Vermiform appendix (tissue), 1 donor: ENCODE results near the genes VEPH1 and RSRC1.

DNA sequence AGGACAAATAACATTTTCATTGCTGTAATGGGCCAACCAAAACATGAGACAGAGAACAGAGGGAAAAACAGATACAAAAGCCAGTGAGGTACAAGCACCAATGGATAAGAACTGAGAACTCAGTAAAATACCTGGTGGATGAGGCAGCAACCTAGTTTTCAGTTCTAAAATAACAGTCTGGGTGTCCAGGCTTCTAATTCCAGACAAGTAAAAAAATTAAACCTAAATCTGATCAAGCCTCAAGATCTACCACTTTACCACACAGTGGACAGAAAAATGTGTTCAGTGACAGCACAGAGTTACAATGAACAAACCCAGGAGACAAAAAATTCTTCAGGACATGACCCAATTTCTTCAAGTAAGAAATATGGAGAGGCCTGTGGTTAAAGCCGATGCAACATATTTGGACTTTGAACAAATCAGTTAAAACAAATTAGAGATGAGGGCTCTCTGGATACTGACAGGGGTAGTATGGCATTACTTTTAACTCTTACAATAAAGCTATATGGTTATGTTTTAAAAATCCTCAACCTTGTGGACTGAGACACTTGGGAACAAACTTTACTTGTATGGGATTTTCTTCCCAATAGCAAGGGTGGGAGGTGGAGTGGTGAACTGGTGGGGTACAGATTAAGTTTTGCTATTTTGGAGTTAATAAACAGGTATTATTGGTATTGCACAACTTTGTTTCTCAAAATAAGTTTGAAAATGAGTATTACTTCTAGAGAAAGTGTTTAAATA lies 14.3 kb downstream of the CCNL1 start:
- PRO-cap: no peak

GRCh38 chr3:157160225-157160420 lies 176 bp upstream of the CCNL1 start:
- PRO-cap: bidirectional peak, plus-strand start at chr3:157160343, minus-strand start at chr3:157160147

DNA sequence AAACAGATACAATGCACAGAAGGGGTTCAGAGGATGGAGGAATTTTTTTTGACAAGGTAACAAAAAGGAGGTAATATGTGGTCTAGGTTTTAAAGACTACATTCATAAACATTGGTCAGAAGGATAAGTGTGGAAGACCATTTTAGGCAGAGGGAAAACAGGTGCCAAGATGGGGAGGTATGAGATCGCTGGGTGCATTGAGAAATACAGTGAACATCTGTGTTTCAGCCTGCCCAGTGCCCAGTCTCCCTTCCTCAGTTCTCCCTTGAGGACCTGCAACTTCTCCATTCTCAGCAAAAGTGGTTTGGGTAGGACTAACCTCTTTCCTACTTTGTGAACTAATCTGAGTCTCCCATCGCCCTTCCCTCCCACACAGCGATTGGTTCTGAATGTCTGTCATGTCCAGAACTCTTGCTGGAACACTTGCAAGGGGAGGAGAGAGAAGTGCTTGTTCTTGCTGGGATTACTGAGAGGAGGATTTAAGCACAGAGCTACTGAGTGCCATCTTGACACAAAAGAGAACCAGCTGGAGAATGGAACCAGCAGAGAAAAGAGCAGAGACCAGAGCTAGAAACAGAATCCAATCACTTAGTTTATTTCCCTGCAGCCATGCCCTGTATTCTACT lies 10.9 kb upstream of the CCNL1 start:
- PRO-cap: no peak

DNA sequence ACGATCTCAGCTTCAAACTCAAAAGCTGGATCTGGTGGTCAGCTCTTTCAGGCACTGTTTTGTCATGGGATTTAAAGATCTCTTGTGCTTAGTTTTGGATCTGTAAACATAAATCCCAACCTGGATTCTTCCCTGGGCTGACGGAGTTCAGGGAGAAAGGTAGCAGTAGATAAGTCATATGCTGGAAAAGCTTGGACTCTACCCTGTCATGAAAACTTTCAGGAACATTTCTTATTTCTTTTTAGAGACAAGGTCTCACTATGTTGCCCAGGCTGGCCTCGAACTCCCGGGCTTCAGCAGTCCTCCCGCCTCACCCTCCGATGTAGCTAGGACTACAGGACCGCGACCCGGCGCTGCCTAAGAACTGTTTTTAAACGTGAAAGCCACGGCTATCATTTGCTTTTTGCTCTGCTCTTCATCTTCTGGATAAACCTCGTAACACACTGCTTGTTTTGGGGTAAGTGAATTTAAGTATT lies 14.2 kb upstream of the CCNL1 start:
- PRO-cap: no peak

- PRO-cap: no peak
Measured at GRCh38 chr3:157248436-157249091, 88.6 kb upstream of the CCNL1 start.

GRCh38 chr3:157503094-157503879 lies at the start of gene VEPH1:
Gene VEPH1, minus strand, starts transcription at chr3:157503416.
- PRO-cap: no peak

- PRO-cap: no peak
Measured at GRCh38 chr3:157532318-157533005, 29.2 kb upstream of the VEPH1 start.

DNA sequence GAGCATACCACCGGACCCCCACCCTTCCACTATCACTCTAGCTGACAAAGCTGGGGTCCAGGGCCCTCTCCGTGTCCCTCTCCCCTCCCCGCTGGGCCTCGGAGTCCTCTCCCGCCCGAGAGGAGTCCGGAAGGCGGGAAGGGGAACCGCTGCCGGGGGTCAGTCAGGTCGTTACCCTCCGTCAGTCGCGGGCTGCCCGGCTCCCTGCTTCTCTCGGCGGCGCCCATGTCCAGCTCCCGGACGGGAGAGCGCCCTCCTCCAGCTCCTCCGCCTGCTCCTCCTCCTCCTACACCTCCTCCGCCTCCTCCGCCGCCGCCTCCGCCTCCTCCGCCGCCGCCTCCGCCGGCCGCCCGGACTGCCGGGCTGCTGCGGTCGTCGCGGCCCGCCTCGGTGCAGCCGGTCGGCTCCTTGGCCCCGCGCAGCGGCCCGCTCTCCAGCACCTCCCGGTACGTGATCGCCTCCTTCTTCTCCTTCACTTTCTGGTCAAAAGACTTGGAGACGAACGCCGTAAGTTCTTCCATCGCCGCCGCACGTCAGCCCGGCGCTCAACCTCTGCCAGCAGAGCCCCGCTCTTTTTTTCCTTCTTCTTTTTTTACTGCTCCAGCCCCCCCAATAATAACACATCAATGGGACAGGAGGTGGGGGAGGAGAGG lies 590 bp downstream of the SHOX2 start:
- PRO-cap: unidirectional peak, minus-strand start at position 539 of the sequence

DNA sequence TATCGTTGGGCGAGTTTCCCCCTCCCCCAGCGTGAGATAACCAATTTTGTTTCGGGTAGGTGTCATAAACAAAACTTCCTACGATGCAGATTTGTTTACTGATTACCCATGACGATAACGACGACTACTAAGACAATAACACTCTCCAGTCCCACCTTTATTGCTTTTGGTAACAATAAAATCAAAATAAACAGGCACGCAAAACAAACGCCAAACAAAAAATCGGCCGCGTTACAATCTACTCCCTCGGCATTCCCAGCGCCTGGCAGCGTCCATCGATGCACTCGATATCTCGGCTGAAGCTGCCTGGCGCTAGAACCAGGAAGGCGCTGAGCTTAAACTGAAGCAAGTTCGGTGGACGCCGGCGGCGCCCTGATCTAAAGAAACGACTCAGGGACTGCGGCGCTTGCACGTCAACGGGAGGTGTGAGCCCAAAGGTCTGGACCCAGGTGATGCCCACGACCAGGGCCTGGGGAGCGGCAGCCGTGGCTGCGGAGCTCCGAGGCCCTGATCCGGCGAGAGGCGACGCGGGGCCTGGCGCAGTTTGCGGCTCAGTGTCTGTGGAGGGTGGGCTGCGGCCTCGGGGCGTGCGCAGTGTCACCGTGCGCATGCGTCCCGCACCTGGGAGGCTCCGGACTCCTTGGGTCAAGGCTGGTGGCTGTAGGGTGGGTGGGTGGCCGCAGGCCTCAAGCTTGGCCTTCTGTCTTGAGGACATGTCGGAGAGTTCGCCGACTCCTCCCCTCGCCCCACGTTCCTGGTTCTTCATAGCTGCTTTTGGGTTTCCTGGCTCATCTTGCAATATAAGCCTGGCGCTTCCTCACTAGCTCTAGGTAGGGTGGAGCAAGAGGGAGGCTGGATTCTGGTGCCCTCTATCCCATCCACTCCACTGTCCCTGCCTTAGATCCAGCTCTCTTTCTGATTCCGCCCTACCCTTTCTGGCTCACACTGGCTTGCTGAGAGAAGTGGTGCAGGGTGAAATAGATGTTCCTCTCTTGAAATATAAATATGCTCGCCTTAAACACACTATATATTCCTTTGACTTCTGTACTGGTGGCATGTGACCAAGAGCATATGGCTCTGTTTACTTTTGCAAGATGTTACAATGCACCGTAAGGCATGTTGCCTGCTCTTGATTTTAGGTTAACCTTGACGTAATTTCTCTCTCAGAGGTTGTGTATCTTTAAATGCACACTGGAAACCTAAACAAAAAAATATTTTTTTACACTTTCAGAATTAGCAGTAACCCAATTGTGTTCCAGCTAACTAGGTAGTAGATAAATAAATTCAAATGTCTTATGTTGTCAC lies at the start of gene RSRC1:
RSRC1 (plus strand) TSS at position 315 of the 1,305 bp plus-strand sequence.
- PRO-cap: unidirectional peak, plus-strand start at position 348 of the sequence; bidirectional peak, plus-strand start at position 620 of the sequence, minus-strand start at position 546 of the sequence

DNA sequence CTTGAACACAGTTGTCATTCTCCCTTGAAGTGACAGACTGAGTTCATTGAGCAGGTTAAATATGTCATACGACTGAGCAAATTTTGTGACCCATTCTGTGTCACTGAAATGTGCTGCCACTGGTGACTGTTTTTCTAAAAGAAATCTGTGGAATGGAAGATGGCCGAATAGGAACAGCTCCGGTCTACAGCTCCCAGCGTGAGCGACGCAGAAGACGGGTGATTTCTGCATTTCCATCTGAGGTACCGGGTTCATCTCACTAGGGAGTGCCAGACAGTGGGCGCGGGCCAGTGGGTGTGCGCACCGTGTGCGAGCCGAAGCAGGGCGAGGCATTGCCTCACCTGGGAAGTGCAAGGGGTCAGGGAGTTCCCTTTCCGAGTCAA lies 10.0 kb upstream of the GFM1 start:
- PRO-cap: no peak

DNA sequence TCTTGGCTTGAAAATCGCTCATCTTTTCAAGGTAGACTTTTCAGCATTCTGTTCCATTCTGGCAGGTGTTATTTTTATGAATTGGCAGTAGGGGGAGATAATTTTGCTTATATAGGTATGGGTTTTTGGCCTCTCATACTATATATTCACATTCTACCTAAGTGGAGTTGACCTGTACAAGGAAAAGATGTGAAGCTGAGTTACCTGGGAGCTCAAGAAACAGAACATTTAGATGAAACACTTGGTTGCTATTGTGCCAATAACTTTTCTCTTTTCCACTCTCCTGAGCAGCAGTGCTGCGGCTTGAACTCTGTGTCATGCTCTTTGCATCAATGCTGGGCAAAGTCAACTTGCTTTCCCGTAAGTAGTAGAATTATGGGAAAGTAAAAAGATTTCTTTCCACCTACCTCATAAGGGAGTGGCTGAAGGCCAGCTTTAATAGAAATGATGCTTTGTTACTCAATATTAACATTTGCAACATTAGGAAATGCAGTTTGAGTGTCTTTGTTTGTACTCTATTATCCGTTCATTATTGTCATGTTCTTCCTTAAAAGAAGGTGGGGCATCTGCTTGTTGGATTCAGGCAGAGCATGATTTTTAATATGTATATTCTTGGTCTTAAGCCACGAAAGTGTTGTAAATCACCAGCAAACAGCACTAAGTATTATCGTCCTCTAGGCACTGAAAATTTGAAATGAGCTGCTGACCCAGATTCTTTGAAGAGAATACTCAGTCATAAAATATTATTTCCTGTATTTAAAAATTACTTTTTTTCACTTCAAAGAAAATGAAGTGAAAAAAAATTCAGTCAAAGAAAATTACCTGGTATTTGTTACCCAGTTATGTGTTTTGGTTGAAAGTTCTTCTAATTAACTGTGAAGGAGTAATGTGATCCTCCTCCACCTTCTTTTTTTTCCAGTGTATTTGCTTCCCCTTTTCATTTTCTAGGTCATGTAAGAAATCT lies 27.6 kb upstream of the MFSD1 start:
- PRO-cap: no peak

- PRO-cap: no peak
Measured at GRCh38 chr3:158791317-158791752, 10.5 kb upstream of the MFSD1 start.

- PRO-cap: no peak
Measured at GRCh38 chr3:158800867-158801640, 800 bp upstream of the MFSD1 start.

DNA sequence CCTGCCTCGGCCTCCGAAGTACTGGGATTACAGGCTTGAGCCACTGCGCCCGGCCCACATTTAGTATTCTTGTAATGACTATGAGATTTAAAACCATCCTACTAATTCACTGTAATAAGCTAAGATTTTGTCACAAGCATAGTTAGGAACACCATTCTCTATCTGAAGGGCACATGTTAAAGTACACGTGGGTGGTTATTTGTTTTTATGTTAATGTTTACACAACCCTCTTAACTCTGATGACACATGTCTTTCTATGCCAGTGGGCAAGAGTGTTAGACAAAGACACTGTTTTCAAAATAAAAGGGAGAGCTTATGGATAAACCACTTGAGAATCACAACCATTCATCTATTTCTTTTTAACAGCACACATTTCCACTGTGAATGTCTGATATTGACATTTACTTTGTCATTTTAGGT lies 178.0 kb downstream of the IQCJ-SCHIP1 start:
- PRO-cap: no peak

DNA sequence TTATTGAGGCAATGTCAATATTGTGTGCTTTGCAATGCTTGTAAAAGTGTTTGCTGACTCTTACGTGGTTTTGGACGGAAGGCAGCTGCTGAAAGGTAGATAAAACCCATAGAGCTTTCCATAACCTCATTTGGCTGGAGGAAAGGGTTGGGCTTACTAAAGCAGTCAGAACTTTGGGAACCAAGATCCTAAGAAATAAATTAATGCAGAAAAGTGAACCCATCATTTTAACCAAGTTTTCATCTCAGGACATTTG lies 354.7 kb downstream of the IQCJ-SCHIP1 start:
- PRO-cap: no peak

- PRO-cap: no peak
Measured at GRCh38 chr3:160449165-160449408, 499 bp downstream of the TRIM59 start.

- PRO-cap: no peak
Measured at GRCh38 chr3:160450269-160450856, 777 bp upstream of the TRIM59 start.

DNA sequence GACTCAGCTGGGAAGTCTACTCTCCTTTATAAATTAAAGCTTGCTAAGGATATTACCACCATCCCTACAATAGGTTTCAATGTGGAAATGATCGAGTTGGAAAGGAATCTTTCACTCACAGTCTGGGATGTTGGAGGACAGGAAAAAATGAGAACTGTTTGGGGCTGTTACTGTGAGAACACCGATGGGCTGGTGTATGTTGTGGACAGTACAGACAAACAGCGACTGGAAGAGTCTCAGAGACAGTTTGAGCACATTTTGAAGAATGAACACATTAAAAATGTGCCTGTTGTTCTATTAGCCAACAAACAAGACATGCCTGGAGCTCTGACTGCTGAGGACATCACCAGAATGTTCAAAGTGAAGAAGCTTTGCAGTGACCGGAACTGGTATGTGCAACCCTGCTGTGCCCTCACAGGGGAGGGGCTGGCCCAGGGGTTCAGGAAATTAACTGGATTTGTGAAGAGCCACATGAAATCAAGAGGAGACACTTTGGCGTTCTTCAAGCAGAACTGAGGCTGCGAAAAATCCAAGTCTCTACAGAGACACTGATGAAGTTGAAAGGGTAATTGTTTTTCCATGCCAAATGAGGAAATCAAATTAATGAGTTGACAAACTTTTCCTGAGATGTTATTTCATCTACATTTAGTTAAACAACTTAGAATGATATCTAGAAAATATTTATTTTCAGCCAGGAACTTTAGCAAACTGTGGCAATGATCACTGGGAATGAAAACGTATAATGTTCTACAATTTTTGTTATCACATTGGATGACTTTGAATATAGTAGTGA lies 646 bp downstream of the ARL14 start:
- PRO-cap: bidirectional peak, plus-strand start at position 509 of the sequence, minus-strand start at position 345 of the sequence

- PRO-cap: unidirectional peak, minus-strand start at chr3:160796872
Measured at GRCh38 chr3:160796771-160797694, 41.0 kb downstream of the PPM1L start.

DNA sequence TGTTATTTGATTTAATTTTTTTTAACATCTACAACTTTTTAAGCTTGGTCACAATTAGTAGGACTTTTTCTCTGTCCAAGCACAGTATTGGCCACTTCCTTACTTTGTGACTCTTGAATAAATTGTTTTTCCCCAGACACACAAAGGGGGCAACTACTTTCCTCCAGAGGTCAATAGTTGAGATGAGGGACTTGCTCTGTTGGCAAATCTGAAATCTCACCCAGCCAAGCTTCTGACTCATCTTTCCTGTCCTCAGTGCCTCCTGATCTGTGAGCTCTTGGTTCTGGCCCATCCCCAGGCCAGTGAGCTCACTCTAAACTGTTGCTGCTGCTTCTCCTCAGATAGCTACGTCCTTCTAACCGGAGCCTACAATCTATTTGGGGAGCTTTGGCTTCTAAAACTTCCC lies 50.1 kb upstream of the NMD3 start:
- PRO-cap: no peak